H7 (cell line): ENCODE data around the genes CLDN4 and ELN.

- RAMPAGE, long total RNA = no peak
These were observed 14.0 kb downstream of the BUD23 start for GRCh38 chr7:73697292-73697810.

GRCh38 chr7:73716745-73717786 lies 2.4 kb downstream of the STX1A start:
- RAMPAGE, long total RNA = no peak

GRCh38 chr7:73717984-73718427 lies 1.5 kb downstream of the STX1A start:
- RAMPAGE, long total RNA = no peak

GRCh38 chr7:73830344-73831180 lies at the start of gene CLDN4:
Gene CLDN4, plus strand, starts transcription at chr7:73830996.
- RAMPAGE, long total RNA = no peak

DNA sequence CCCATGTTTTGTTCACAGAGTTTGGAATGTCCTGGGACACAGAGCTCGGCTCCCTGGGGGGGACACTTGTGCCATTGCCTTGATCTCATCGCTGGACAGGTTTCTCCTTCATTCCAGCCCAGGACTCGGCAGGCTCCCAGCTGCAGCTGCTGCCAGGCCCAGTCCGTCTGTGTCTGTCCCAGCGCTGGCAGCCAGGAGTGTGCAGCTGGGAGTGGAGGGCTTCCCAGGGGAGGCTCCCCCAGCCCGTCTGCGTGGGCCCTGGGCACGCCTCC lies 32.6 kb downstream of the TMEM270 start:
- RAMPAGE, long total RNA = no peak

GRCh38 chr7:74027621-74028284 lies at the start of gene ELN:
Gene ELN, plus strand, starts transcription at chr7:74028173.
- RAMPAGE, long total RNA = no peak

GRCh38 chr7:74029813-74030556 lies 2.0 kb downstream of the ELN start:
- RAMPAGE, long total RNA = no peak

GRCh38 chr7:74031843-74032488 lies 4.0 kb downstream of the ELN start:
- RAMPAGE, long total RNA = no peak

DNA sequence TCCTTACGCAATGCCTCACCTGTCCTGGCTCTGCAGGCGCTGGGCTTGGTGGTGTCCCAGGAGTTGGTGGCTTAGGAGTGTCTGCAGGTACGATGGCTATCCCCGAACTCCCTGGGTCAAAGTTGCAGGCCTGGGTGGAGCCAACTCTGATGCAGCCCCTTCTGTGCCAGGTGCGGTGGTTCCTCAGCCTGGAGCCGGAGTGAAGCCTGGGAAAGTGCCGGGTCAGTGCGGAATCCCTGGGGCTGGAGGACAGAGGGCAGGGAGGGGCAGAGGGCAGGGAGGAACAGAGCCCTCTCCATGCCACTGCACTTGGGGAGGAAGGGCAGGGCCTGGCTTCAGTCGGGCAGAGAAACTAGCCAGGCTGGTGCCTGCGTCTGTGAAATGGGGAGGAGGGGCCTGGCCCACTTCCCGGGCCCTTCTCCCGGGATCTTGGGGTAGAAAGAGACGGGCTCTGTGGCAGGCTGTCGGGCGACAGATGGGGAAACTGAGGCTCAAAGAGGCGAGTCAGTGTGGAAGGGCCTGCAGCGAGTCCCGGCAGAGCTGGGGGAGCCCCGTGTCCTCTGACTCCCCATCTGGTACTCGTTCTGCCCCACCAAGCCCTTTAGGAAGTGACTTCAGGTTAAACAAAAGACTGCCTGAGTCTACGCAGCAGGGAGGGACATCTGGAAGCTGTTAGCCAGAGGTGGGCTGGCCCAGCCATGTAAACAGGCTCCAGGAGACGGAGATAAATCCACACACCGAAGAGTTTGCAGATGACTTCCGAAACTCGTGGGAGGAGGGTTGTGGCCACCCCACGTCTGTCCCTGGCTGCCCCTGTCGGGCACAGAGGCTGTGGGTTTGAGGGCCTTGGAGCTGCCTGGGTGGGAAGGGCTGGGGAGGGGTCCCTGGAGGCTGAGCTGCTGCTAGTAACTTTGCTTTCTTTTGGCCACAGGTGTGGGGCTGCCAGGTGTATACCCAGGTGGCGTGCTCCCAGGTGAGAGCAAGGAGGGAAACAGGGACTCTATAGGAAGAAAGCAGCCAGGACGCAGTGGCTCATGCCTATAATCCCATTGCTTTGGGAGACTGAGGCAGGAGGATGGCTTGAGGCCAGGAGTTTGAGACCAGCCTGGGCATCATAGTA lies 15.3 kb downstream of the ELN start:
- RAMPAGE, long total RNA = no peak

DNA sequence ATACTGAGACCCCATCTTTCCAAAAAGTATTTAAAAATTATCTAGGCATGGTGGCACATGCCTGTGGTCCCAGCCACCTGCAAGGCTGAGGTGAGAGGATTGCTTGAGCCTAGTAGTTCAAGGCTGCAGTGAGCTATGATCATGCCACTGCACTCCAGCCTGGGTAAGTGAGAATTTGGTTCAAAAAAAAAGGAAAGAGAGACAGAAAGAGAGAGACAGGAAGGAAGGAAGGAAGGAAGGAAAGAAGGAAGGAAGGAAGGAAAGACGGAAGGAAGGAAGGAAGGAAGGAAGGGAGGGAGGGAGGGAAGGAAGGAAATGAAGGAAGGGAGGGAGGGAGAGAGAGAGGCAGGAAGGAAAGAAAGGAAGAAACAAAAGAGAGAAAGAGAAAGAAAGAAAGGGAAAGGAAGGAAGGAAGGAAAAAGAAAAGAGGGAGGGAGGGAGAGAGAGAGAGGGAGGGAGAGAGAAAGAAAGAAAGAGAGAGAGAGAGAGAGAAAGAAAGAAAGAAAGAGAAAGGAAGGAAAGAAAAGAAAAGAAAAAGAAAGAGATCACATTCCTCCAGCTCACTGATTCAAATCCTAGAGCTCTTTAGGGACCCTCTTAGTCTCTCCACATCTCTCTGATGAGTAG lies 24.5 kb downstream of the ELN start:
- RAMPAGE, long total RNA = no peak

- RAMPAGE, long total RNA = no peak
These were observed 685 bp downstream of the LAT2 start for GRCh38 chr7:74210490-74210892.

- RAMPAGE, long total RNA = no peak
These were observed 10.1 kb downstream of the LAT2 start for GRCh38 chr7:74219591-74220575.

DNA sequence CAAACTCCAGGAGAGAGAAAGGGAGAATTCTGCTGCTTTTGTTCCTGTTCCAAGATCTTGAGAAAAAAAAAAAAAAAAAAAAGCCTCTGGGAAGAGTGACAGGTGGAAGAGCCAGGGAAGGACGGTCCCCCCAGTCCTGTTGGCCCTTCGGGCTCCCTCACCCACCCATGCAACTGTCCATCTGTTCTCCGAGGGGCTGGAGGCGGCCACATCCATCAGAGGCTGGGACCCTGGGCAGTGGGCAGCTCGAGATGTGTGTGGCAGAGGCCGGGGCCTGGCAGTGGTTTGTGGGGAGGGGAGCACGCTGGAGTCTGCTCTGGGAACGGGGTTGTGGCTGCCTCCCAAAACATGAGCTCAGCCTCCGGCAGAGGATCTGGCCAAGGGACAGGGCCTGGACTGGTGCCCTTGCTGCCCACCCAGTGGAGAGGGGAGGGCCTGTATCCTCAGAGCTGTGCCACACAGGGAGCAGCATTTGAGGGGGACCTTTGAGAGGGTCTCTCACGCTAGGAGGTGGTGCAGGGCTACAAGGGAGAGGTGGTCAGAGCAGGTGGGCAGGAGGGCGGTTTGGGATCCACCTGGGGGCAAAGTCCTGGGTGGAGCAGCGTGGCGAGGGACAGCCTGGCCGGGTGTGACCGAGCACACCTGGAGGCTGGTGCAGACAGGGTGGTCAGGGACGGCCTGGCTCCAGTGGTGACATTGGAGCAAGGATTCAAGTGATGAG lies 35.7 kb downstream of the CLIP2 start:
- RAMPAGE, long total RNA = no peak

- RAMPAGE, long total RNA = no peak
These were observed 75.9 kb downstream of the CLIP2 start for GRCh38 chr7:74365023-74365664.

DNA sequence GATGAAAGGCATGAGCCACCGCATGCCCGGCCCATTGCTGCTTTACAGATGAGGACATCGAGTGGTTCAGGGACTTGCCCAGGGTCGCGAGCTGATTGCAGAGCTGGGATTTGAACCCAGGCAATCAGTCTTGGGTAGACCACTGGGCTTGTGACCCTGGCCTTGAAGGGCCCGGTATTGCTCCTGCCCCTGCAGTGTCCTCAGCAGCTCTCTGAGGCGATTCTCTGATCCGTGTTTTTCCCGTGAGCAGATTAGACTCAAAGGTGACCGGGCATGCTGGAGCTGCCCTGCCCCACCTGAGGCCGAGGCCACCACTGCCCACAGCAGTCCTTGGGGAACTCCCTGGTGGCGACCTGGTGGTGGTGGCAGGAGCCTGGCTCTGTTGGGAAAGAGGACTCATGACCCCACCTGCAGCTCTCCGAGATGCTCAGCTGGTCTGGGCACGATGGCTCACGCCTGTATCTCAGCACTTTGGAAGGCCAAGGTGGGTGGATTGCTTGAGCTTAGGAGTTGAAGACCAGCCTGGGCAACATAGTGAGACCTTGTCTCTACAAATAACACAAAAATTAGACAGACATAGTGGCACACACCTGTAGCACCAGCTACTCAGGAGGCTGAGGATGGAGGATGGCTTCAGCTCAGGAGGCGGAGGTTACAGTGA lies 76.1 kb upstream of the GTF2I start:
- RAMPAGE, long total RNA = no peak

- RAMPAGE, long total RNA = no peak
These were observed 1.2 kb upstream of the GTF2I start for GRCh38 chr7:74656287-74656834.

GRCh38 chr7:74700177-74701352 lies 43.0 kb downstream of the GTF2I start:
- RAMPAGE, long total RNA = no peak

- RAMPAGE, long total RNA = no peak
These were observed 53.4 kb downstream of the GTF2I start for GRCh38 chr7:74710774-74711497.

DNA sequence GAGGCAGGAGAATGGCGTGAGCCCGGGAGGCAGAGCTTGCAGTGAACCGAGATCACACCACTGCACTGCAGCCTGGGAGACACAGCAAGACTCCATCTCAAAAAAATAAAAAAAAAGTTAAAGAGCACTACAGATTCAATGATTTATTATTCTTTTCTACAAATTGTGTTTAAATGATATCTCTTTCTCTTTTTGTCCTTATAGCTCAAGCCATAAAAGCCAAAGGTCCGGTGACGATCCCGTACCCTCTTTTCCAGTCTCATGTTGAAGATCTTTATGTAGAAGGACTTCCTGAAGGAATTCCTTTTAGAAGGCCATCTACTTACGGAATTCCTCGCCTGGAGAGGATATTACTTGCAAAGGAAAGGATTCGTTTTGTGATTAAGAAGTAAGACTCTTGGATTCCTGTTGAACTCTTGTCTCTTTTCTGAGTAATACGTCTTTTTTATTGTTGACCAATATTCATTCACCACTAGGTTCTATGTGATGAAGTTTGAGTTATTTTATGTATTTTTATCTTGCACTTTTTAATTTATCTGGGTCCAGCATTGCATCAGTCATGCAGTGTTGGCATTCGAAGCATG lies 41.4 kb upstream of the NCF1 start:
- RAMPAGE, long total RNA = no peak

- RAMPAGE, long total RNA = no peak
These were observed 55.8 kb downstream of the GTF2IRD2B start for GRCh38 chr7:75148055-75148671.